SK-MEL-5 (cell line): ENCODE measurements around a stretch of chr2.

RAMPAGE:
- cytosol, long total RNA = no peak
- long total RNA = no peak
- nucleus, long total RNA = no peak
Observed at GRCh38 chr2:161175560-161175862, 15.3 kb downstream of the TANK start.

RAMPAGE:
- cytosol, long total RNA = no peak
- long total RNA = no peak
- nucleus, long total RNA = no peak
Observed at GRCh38 chr2:161278360-161279604, 29.4 kb upstream of the PSMD14 start.

DNA sequence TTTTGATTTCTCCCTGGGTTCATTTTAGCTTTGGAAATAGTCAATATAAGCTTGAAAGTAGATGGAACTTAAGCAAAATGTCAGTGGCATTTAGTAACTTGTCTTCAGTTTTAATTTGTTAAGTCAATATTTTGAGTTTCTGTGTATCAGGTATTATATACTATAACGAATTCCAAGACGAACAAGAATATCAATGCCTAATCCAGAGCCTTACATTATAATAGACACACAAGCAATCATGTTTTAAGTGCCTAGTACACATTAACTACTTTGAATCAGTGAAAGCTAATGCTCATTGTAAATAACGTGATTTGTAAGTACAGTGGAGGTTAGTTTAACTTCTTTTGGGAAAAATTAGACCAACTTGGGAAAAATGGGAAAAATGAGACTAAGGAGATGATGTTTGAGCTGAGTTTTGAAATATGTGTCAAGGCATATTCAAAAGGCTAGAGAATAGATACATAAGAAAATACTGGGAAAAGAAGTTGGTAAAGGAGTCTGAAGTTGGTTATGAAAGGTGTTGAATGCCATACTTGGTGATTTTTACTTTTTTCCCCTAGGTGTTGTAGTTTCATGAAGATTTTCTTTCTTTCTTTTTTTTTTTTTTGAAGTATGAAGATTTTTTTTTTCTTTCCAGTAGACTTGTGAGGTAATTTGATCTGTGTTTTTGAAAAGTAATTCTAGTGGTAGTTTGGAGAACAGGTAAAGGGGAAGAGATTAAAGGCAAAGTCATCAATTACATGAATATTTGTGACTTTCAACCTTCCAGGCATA, 16.0 kb downstream of the PSMD14 start:
RAMPAGE:
- cytosol, long total RNA = no peak
- long total RNA = no peak
- nucleus, long total RNA = no peak

RAMPAGE:
- cytosol, long total RNA = no peak
- long total RNA = no peak
- nucleus, long total RNA = no peak
Observed at GRCh38 chr2:163681549-163682179, 54.1 kb downstream of the FIGN start.

DNA sequence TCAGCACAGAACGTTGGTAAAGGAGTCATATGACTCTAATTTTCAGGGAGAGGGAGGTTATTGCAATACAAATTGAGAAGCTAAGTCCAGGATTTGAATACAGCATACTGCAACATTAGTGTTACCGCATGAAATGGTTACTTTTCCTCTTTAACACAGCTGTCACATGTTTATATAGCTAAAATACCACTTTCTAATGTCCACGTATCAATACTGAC, 8.0 kb downstream of the FIGN start:
RAMPAGE:
- cytosol, long total RNA = no peak
- long total RNA = no peak
- nucleus, long total RNA = no peak

GRCh38 chr2:163733129-163734166, 2.4 kb downstream of the FIGN start:
RAMPAGE:
- cytosol, long total RNA = no peak
- long total RNA = no peak
- nucleus, long total RNA = no peak

RAMPAGE:
- cytosol, long total RNA = no peak
- long total RNA = no peak
- nucleus, long total RNA = no peak
Observed at GRCh38 chr2:164694237-164694817, 73.0 kb upstream of the GRB14 start.

GRCh38 chr2:164700528-164700989, 79.3 kb upstream of the GRB14 start:
RAMPAGE:
- cytosol, long total RNA = no peak
- long total RNA = no peak
- nucleus, long total RNA = no peak

DNA sequence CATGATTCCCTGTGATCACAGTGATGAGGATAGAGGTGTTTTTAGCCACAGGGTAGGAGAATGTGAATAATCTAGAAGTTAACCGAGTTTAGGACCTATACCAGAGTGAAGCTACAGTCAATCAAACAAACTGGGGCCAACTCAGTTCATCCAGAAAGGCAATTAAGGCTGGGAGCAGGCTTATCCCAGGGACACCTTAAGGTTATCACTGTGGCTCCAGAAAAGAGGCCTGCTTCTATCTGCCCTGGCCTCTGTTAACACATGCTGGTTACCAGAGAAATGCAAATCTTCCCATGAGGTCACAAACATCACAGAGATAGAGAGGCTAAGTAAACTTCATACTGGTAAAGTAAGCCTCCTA, 93.2 kb upstream of the GRB14 start:
RAMPAGE:
- cytosol, long total RNA = no peak
- long total RNA = no peak
- nucleus, long total RNA = no peak

GRCh38 chr2:164779145-164779864, 62.3 kb downstream of the COBLL1 start:
RAMPAGE:
- cytosol, long total RNA = no peak
- long total RNA = no peak
- nucleus, long total RNA = no peak

GRCh38 chr2:164784244-164785062, 57.2 kb downstream of the COBLL1 start:
RAMPAGE:
- cytosol, long total RNA = no peak
- long total RNA = no peak
- nucleus, long total RNA = no peak

GRCh38 chr2:166661234-166661617, 167.2 kb upstream of the SCN7A start:
RAMPAGE:
- cytosol, long total RNA = no peak
- long total RNA = no peak
- nucleus, long total RNA = no peak

DNA sequence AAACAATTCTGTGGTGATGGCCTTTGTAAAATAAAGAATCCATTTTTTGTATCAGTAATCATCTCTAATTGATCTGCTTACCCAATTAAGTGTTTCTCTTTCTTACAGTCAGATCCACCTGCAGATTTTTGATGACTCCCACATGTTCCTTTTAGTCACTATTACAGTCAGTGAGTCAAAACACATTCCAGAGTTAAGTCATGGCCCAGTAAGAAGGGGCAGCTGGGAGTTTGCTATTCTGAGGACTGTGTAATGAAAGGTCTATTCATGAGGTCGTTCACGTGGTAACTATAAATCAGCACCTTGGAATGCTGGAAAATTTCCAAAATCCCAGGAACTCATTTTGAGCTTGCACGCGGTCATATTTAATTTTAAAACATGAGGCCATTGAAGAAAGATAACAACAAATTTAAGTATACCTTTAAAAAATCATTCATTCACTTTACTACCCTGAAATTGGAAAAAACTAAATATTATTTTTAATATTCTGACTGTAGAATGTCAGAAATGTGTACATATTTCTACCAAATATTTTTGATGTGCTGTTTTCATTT, 152.0 kb upstream of the B3GALT1 start:
RAMPAGE:
- cytosol, long total RNA = no peak
- long total RNA = no peak
- nucleus, long total RNA = no peak

DNA sequence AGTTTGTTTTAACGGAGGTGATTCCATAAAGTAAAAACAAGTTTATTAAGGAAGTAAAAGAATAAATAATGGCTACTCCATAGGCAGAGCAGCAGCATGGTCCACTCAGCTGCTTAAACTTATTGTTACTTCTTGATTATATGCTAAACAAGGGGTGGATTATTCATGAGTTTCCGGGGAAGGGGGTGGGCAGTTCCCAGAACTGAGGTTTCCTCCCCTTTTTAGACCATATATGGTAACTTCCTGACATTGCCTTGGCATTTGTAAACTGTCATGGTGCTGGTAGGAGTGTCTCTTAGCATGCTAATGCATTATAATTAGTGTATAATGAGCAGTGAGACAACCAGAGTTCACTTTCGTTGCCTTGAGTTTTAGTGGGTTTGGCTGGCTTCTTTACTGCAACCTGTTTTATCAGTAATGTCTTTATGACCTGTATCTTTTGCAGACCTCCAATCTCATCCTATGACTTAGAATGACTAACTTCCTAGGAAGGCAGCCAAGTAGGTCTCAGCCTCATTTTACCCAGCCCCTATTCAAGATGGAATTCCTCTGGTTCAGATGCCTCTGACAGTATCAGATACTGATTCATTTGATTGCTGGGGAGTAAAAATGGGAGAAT, 42.7 kb downstream of the B3GALT1 start:
RAMPAGE:
- cytosol, long total RNA = no peak
- long total RNA = no peak
- nucleus, long total RNA = no peak

DNA sequence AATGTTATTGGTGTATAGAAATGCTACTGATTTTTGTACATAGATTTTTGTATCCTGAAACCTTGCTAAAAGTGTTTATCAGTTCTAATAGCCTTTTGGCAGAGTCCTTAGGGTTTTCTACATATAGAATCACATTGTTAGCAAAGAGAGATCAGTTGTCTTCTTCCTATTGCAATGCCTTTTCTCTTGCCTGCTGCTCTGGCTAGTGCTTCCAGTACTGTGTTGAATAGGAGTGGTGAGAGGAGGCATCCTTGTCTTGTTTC, 82.8 kb downstream of the B3GALT1 start:
RAMPAGE:
- cytosol, long total RNA = no peak
- long total RNA = no peak
- nucleus, long total RNA = no peak

DNA sequence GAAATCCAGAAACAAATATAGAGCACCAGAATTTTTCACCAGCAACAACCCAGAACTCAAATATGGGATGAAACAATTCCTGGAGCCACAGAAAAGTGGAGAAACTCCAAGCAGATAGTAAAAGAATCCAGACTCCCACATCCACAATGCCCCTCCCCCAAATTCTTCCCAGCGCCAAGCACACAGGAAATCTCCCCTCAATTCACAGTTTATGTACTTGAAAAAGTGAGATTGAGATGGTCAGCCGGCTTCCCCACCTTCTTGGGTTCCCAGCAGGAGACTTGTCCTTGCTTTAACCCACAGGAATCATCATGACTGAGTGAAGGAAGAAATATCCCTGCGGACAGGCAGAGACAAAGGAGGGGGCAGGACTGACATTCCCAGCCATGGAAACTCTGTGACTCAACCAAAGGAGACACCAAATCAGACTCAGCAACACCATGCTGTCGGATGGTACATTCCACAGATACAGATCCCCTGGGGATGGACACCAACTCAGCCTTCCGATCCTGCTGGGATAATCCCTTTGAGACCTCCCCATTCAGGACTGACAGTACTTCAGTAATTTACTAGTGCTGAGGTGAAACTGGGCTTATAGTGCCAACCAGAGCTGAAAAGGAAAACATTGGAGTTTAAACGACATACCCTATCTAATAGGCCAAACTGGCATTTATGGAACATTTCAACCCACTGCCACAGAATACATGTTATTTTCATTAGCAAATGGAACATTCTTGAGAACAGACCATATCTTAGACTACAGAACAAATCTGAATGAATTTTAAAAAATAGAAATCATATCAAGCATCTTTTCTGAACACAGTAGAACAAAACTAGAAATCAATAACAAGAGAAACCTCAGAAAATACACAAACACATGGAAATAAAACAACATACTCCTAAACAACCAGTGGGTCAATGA, 113.8 kb downstream of the B3GALT1 start:
RAMPAGE:
- cytosol, long total RNA = no peak
- long total RNA = no peak
- nucleus, long total RNA = no peak

RAMPAGE:
- cytosol, long total RNA = no peak
- long total RNA = no peak
- nucleus, long total RNA = no peak
Observed at GRCh38 chr2:167689055-167690106, 396.6 kb downstream of the B3GALT1 start.

GRCh38 chr2:168094534-168095461, 152.6 kb downstream of the STK39 start:
RAMPAGE:
- cytosol, long total RNA = no peak
- long total RNA = no peak
- nucleus, long total RNA = no peak

DNA sequence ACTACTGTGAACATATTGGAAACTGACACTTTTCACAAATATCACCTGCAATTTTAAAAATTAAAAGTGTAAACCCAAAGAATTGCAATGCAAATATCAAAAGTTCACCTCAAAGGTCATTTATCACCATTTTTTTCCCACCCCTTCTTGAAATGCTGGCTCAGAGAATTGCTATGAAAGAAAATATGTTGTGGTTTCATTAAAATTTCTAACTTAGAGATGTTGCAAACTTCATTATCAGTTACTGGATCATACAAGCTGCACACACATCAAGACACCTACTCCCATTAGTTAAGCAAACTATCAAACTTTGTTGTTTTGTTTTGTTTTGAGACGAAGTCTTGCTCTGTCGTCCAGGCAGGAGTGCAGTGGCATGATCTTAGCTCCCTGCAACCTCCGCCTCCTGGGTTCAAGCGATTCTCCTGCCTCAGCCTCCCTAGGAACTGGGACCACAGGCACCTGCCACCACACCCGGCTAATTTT, 37.1 kb downstream of the STK39 start:
RAMPAGE:
- cytosol, long total RNA = no peak
- long total RNA = no peak
- nucleus, long total RNA = no peak

RAMPAGE:
- cytosol, long total RNA = no peak
- long total RNA = no peak
- nucleus, long total RNA = no peak
Observed at GRCh38 chr2:168248471-168248715, 998 bp upstream of the STK39 start.